Mesangial cell (primary cell): ENCODE results near the genes LARS1, TCERG1, GPR151, SCGB3A2, SPINK6 and AFAP1L1.

DNA sequence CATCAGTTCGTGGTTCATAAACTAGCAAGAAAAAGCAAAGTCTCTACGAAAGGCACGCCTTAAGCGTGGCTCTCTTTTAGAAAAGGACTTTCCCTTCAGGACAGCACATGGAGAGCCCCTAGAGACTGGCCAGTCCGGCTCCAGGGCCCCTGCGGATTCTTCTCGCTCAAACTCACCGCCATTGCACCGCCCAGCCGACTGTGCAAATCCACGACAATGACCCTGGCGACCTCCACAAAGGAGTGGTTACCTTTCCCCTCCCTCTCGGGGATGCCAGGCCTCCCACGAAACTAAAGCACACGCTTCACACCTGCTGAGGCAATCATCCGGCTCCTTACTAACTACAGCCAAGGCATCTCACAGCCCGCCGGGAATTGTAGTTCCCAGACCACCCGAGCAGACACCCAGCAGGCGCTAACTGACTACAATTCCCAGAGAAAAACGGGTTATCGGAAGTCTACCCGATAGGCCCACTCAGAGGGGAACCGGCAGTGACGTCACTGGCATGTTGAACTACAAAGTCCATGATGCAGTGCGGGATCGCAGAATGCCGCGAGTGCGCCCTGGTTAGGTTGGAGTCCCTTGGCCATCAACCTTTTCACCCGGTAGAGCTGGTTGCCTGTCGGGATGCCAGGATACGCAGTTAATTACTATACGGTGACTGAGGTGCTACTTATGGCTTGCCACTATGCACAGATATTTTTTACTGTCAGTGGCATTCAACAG lies at the start of gene LARS1:
Gene LARS1 (minus strand): TSS at position 339 of the 726 bp plus-strand sequence.
- RAMPAGE, long total RNA, result start-site peak on the minus strand centred at position 274 of the sequence, 144 bp wide, 2,312 reads

DNA sequence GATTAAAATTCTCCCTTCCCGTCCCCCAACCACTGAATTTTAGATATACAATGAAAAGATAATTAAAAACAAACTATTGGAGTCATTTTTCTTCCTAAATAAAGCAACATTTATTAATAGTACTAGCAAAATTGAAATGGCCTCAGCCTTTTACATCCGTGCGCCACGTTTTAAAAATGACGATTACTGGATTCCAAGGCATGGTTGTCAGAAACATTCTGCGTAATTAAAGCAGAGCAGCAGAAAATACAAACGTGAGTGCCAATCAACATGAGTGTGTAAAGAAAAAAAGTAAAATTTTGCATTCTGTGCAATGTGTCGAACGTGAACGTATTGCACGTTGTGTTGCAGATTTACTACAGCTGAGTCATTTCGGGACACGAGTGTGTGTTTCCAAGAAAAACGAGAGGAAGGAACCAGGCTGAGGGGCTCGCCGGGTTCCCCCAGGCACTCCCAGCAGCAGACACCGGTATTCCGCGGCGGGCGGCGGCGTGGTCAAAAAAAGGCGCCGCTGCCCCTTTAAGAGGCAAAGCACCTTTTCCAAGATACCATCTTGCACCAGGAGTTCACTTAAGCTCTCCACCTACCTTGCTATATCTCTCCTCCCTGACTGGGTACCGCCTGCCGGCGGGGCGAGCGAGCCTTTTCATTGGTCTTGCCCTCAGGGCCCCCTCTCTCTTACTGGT lies 418 bp upstream of the RBM27 start:
- RAMPAGE, long total RNA, result no peak

DNA sequence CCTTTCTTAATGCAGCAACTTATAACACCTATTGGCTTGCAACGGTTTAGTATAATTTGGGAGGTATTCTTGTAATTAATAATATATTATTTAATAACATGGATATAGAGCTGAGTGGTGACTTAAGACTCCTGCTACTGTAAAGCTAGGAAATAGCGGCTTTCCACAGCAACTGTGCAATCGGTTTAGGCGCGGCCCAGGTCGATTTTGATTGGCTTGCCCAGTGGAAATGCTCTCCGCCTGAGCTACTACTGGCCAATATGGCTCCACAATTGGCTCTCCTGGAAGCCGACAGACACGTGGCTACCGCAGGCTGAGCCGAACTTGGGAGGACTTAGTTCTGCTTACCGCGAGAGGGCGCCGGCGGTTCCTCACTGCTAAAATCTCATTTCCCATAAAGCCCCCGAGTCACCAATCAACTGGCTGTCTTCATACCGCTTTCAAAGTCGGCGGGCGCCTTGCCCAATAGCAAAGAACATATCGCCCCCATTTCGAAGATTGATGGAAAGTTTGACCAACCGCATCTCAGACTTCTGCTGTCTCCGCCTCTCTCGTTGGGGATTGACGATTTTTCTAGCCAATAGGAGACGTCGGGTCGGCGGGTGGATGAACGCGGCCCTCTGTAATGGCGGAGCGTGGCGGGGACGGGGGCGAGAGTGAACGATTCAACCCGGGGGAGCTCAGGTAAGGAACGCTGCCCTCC lies at the start of gene TCERG1:
Gene TCERG1 (plus strand): TSS at position 609 of the 703 bp plus-strand sequence.
- RAMPAGE, long total RNA, result start-site peak on the plus strand centred at position 615 of the sequence, 28 bp wide, 546 reads

- RAMPAGE, long total RNA, result no peak
Measured at GRCh38 chr5:146515912-146516449, at the start of gene GPR151. Gene GPR151 (minus strand): TSS chr5:146516190.

- RAMPAGE, long total RNA, result no peak
Measured at GRCh38 chr5:147403934-147404797, 105.7 kb downstream of the DPYSL3 start.

DNA sequence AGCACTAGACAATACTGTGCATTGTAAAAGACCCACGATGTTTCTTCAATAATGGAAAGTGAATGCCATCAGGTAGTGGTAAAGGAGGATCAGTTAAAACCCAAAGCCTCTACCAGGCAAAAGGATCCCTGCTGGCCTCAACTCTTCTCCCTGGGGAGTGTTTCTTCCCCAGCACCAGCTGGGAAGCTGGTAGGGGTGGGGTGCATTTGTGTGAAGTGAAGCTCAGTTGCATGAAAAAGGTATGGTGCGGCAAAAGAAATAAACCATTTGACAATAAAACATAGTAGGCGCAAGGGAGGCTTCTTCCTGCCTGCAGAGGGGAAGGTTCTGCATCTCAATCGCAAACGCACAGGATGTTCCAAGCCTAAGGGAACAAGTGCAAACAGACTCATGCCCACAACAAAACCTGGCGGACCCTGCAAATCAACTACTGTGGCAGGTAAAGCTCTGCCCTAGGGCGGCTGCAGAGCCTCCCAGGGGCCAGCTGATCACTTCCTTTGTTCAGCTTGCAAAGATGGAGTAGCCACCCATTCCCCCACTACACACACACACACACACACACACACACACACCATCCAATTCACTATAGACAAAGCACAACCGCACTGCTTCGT lies 57.9 kb downstream of the DPYSL3 start:
- RAMPAGE, long total RNA, result no peak

DNA sequence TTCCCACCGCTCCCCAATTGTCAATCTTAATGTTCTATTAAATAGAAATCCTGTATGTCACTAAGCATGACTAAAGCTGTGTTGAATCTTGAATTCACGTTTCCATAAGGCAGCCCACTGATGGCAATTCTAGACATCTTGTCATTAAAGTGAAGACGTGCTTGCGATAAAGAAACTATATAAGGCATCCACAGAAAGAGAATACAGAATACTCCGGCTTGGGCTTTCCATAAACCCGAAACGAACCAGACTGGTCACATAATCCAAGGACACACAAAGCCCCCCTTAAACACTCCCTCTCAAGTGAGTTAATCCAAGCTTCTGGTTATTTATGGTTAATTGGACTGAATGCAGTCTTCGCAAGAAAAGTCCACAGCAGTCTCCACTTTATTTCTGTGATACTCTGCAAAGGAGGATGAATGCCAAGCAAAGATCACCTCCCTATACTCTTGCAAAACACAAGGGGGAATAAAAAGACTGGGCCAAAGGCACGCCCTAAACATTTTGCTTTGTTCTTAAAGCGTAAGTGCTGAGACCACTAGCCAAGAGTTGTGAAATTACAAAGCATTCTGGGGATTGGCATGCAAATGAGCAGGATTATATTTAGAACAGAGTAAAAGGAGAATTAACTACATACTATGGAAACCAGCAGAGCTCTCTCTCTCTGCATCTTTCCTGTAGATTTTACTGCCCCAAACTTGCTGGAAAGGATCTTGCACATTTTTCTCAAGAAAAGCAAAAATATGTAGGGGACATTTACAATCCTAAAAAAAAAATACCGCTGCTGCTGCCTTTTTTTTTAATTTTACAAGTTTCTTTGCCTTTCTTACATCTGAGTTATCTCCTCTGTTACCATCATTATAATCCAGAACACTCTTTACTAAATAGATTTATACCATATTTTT lies 54.6 kb downstream of the DPYSL3 start:
- RAMPAGE, long total RNA, result no peak

GRCh38 chr5:147878571-147878973 lies at the start of gene SCGB3A2:
Gene SCGB3A2 (plus strand): TSS chr5:147878711.
- RAMPAGE, long total RNA, result no peak

DNA sequence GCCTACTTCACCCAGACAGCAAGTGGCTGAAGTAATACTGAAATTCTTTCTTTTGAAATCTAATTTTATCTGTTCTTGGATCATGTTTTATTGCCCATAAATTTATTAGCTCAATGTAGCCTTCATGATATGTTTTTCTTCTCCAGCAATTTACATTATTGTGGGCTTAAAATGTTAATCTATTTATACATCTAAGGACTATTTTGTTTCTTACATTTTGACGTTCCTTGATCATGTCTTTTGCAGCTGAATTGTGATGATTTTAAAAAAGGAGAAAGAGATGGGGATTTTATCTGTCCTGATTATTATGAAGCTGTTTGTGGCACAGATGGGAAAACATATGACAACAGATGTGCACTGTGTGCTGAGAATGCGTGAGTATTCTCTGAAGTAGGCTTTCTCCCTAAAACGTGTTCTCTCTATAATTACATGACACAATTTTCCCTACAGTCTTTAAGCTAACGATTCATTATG lies 22.4 kb downstream of the SPINK5 start:
- RAMPAGE, long total RNA, result no peak

- RAMPAGE, long total RNA, result no peak
Measured at GRCh38 chr5:148098861-148099509, 35.2 kb downstream of the SPINK5 start.

GRCh38 chr5:148114310-148114602 lies 50.5 kb downstream of the SPINK5 start:
- RAMPAGE, long total RNA, result no peak

GRCh38 chr5:148116129-148116693 lies 52.1 kb upstream of the SPINK14 start:
- RAMPAGE, long total RNA, result no peak

DNA sequence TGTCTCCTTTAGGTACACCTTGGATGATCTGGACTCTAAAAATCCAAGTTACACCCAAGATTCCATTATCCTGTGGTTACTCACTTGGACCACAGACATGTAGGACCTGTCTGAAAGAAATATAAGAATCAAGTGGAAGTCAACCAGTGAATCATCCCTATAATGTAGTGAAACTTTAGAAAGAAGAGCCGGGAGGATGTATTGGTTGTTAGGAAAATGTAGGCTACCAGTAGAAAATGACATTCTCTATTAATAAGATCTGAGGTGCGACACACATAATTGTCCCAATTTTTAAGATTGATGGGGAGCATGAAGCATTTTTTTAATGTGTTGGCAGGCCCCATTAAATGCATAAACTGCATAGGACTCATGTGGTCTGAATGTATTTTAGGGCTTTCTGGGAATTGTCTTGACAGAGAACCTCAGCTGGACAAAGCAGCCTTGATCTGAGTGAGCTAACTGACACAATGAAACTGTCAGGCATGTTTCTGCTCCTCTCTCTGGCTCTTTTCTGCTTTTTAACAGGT lies at the start of gene SPINK6:
Gene SPINK6 (plus strand): TSS at position 413 of the 527 bp plus-strand sequence.
- RAMPAGE, long total RNA, result no peak

- RAMPAGE, long total RNA, result no peak
Measured at GRCh38 chr5:148739475-148740153, 85.3 kb upstream of the HTR4 start.

- RAMPAGE, long total RNA, result no peak
Measured at GRCh38 chr5:149149935-149150325, 8.6 kb downstream of the ABLIM3 start.

DNA sequence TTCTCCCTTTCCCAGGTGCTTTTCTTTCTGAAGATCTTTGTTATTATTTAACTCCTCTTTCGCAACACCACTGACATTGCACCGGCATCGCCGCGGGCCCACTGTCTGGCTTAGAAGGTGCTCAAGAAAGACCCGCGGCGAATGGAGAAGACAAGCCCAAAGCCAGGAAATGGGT lies 496 bp upstream of the AFAP1L1 start:
- RAMPAGE, long total RNA, result no peak

- RAMPAGE, long total RNA, result no peak
Measured at GRCh38 chr5:149271451-149272269, at the start of gene AFAP1L1. Gene AFAP1L1 (plus strand): TSS chr5:149271859.

GRCh38 chr5:149320261-149320548 lies 25.1 kb upstream of the GRPEL2 start:
- RAMPAGE, long total RNA, result no peak

DNA sequence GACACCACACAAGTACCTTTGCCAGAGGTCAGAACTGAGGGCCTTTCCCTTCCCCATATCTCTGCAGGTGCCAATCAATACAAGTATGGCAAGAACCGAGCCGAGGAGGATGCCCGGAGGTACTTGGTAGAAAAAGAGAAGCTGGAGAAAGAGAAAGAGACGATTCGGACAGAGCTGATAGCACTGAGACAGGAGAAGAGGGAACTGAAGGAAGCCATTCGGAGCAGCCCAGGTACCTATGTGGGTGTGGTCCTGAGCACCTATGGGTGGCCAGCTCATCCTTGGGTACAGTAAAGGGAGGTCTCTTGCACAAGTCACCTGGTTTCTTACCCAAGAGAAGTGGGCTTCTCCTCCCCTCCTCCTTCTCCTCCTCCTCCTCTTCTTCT lies 15.7 kb upstream of the GRPEL2 start:
- RAMPAGE, long total RNA, result no peak

- RAMPAGE, long total RNA, result no peak
Measured at GRCh38 chr5:149404429-149405156, 25.5 kb upstream of the IL17B start.